CD14-positive monocyte (primary cell): ENCODE results near the genes DAGLA and MYRF.

DNA sequence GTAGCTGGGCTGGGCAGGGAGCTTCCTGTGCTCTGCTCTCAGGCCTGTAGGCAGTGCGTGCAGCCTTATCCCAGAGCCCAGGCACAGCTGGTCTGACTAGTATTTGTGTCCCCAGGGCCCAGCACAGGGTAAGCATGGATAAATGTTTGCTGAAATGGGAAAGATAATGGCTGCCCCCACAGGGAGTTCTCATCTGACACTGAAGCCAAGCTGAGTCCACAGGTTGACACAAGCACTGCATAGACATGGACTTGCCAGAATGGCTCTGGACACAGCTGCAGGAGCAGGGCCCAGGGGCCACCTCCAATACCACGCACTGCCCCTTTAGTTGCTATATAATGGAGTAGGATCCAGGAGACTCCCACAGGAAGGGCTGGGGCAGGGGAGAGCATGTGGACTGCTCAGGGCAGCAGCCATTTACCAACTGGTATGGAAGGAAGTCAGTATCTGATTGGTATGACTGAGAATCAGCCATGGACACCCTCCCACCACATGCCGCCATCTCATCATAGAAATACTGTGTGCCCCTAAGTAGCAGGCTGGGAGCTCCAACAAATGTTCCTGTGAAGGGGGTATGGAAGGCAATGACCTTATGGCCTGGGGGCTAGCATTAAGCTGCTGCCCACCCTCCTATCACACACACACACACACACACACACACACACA lies 9.5 kb downstream of the SLC15A3 start:
- CAGE, long polyA plus RNA = no peak

GRCh38 chr11:61066093-61066367 lies 36.3 kb upstream of the CD5 start:
- CAGE, long polyA plus RNA = no peak

DNA sequence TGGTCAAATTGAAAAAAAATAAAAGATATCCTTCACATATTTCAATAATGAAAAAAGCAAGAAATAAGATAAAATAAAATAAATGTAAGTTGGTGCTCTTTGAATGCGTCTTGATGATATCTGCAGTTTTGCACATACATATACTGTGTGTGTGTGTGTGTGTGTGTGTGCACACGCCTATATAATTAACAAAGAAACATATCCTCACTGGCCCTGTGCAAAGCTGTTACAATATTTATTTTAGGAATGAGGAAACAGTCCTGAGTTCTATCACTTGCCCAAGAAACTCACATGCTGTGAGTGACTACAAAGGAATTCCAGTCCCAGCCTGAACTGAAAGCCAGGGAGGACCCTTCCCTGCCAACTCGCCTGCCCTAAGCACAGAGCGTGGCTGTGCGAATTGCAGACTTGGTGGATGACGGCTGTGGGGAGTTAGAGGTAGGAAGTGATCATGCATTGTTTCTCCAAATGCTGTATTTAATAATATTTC lies 26.5 kb upstream of the CD5 start:
- CAGE, long polyA plus RNA = no peak

GRCh38 chr11:61102650-61103611 lies 642 bp downstream of the CD5 start:
- CAGE, long polyA plus RNA = no peak

GRCh38 chr11:61111640-61112093 lies 9.4 kb downstream of the CD5 start:
- CAGE, long polyA plus RNA = no peak

- CAGE, long polyA plus RNA = no peak
Observed at GRCh38 chr11:61118418-61118915, 16.2 kb downstream of the CD5 start.

GRCh38 chr11:61334310-61334879 lies 1.4 kb downstream of the TKFC start:
- CAGE, long polyA plus RNA = no peak

GRCh38 chr11:61477122-61477523 lies 3.8 kb upstream of the PPP1R32 start:
- CAGE, long polyA plus RNA = no peak

- CAGE, long polyA plus RNA = no peak
Observed at GRCh38 chr11:61600754-61601155, 19.9 kb upstream of the SYT7 start.

- CAGE, long polyA plus RNA = no peak
Observed at GRCh38 chr11:61679780-61680736, at the start of gene DAGLA. Gene DAGLA (plus strand): TSS chr11:61680391.

DNA sequence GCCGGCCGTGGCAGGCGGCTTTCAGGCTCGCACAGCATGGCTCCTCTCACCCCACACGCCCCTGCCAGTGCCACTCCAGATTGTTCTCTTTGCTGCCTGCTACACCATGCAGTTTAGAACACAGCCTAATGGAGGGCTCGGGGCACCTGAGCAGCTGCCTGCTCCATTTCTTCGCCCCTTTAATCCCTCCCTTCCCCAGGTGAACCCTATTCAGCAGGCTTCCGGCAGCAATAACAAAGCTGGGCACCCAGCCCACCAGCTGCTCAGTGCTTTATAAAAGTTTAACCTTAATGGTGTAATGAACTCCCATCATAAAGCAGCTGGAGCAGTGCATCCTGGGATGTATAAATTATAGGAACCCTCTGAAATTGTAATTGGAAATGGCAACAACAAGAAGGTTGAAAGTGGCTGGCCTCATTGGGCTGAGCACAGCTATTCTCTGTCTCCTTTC lies 10.8 kb downstream of the DAGLA start:
- CAGE, long polyA plus RNA = no peak

DNA sequence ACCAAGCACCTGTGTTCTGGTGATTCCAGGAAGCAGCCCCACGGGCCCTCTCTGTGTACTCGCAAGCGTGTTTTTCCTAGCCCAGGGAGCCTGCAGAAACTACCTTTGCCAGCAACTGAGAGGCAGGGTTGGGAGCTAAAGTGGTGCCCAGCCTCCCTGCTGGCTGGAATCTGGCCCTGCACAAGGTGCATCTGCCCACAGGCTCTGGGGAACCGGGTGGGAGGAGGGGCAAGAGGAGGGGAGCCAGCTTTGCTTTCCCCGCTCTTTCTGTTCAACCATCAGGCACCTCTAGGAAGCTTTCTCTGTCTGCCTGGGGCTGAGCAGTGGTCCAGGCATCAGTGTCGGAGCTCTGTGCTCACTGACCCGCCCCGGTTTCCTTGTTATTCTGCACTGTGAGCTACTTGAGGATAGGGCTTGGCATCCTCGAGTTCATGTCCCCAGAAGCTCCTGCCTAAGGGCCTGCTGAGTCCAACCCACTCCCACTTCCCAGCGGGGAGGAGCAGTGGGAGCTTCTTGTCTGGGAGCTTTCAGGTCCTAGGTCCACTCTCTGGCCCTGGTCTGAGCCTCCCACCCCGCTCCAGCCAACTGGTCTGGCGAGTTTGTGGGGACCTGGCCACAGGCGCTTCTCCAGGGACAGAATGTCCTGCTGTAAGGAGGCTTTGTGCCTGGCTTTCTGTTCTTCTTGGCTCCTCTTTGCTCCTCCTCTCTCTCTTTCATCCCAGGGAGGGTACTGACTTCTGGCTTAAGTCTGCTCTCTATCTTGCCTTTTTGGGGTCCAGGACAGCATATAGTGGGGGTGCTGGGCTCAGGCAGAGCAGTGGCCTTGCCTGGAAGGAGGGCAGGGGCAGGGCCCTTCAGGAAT lies 15.0 kb downstream of the DAGLA start:
- CAGE, long polyA plus RNA = no peak

GRCh38 chr11:61696977-61697592 lies 16.9 kb downstream of the DAGLA start:
- CAGE, long polyA plus RNA = no peak

DNA sequence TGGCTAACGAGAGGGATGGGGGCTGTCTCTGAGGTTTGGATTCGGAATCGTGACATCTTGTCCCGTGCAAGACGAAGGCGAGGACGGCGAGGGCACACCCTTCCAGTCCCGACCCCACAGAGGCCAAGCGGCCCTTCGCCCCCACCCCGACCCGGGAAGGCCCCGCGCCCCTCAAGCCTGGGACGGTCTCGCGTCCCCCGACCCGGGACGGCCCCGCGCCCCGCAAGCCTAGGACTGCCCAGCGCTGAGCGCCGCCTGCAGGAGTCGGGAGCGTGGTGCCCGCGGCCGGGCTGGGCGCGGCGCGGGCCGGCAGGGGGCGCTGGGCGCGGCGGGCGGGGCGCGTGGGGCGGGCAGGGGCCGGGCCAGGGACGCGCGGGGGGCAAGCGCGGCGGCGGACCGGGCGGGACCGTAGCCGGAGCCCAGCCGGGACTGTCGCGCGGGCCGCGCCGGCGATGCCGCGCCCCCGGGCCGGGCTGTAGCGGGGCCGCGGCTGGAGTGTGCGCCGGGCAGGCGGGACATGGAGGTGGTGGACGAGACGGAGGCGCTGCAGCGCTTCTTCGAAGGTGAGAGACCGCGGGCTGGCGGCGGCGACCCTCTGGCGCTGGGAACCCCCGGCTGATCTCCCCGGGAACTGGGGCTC lies at the start of gene MYRF:
TSS of gene MYRF (plus strand) at position 409 of the 640 bp plus-strand sequence.
- CAGE, long polyA plus RNA = no peak

- CAGE, long polyA plus RNA = no peak
Observed at GRCh38 chr11:61777050-61777901, 15.1 kb downstream of the TMEM258 start.

DNA sequence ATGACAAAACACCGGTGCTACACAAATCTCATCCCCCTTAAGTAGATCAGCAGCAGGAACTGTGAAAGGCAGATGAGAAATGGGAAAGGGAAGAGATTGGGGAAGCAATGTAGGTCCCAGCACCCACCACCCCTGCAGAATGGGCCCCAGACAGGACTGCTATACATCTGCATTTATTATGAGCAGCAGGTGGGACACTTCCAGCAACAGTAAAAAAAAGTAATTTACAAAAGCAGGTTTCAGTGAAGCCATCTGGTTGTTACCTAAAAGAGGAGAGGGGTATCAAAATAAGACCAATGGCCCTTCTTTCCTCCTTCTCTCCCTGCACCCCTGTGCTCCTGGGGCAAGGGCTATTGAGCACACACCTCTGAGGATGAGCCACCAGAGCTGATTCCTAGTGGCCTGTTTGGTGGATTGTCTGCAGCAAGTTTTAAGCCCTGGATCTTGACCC lies 3.4 kb downstream of the TMEM258 start:
- CAGE, long polyA plus RNA = no peak

- CAGE, long polyA plus RNA = no peak
Observed at GRCh38 chr11:61793206-61793984, 684 bp downstream of the FEN1 start.

- CAGE, long polyA plus RNA = no peak
Observed at GRCh38 chr11:61810575-61811219, 6.1 kb downstream of the FADS1 start.

GRCh38 chr11:61866290-61867371 lies 24.7 kb downstream of the FADS3 start:
- CAGE, long polyA plus RNA = no peak

DNA sequence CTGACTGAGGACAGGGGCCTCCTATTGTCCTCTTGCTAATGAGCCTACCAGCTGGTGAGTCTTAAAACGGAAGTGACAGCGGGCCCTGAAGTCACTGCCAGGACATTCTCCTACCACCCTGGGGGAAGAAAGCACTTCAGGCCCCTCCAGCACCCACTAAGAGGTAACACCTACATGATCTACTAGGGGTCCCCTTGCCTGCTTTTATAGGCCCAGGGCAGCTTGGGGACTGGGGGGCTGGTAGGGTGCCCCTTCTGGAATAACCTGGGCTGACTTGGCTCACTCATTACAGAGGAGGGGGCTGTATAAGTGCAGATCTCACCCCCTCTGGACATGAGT lies 9.8 kb downstream of the FADS3 start:
- CAGE, long polyA plus RNA = no peak